GM19240 (cell line): ENCODE results near the genes DICER1 and SYNE3.

- RRBS, result no CpG with 5 or more reads among the region's 7 CpGs
Observed at GRCh38 chr14:94597169-94597772, 14.9 kb upstream of the SERPINA3 start.

DNA sequence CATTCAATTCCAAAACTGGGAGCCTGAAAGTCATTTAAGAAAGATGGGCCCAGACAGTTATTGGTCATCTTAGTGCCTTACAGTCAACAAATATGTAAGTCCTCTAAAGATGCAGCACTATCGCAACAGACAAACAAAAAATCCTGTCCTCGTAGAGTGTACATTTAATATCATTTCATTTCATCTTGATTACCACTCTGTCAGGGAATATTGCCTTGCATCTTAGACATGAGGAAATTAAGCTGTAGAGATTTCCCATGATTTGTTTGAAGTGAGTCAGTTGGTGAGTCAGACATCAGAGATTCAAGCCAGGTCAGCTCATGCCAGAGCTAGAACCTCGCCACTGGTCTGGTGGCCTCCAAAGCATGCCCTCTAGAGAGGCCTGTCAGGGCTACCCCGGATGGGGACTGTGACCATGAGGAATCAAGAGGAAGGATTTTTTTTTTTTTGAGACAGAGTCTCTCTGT is 1.6 kb upstream of the SERPINA3 start:
- RRBS, result no CpG with 5 or more reads among the region's 4 CpGs

GRCh38 chr14:94615671-94616686 is 3.8 kb downstream of the SERPINA3 start:
- RRBS, result no CpG with 5 or more reads among the region's 8 CpGs

GRCh38 chr14:95096002-95096939 is 61.1 kb downstream of the DICER1 start:
- RRBS, result no CpG with 5 or more reads among the region's 13 CpGs

- RRBS, result no CpG with 5 or more reads among the region's 11 CpGs
Observed at GRCh38 chr14:95103068-95103628, 54.2 kb downstream of the DICER1 start.

GRCh38 chr14:95147531-95148123 is 9.7 kb downstream of the DICER1 start:
- RRBS, result no CpG with 5 or more reads among the region's 10 CpGs

- RRBS, result 2% methylated on average over 51 of the region's 127 CpGs
Observed at GRCh38 chr14:95156598-95157613, at the start of gene DICER1. Gene DICER1 (minus strand): TSS chr14:95157529.

DNA sequence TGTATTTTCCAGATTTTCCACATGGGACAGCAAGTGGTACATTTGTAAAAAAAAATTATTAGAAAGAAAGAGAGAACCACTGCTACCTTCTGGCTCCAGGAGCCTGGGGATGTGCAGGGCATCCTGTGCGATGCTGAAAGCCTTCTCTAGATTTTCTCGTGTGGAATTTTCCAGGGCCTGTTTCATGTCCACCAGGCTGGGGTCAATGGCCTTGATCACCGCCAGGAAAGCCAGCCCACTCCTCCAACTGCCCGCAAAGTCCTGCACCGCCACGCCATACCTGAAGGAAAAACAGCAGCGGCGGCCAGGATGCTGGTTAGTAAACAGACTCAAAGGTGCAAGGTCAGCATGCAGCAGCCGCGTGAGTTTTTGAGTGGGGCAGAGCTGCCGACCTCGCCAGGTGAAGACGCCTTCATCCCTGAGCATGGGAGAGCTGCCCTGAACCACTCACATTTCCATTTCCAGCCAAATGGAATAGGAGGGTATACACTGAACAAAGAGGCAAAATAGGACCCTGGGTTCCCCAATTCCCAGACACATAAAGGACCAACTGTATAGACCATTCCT is 53.4 kb upstream of the DICER1 start:
- RRBS, result no CpG with 5 or more reads among the region's 13 CpGs

DNA sequence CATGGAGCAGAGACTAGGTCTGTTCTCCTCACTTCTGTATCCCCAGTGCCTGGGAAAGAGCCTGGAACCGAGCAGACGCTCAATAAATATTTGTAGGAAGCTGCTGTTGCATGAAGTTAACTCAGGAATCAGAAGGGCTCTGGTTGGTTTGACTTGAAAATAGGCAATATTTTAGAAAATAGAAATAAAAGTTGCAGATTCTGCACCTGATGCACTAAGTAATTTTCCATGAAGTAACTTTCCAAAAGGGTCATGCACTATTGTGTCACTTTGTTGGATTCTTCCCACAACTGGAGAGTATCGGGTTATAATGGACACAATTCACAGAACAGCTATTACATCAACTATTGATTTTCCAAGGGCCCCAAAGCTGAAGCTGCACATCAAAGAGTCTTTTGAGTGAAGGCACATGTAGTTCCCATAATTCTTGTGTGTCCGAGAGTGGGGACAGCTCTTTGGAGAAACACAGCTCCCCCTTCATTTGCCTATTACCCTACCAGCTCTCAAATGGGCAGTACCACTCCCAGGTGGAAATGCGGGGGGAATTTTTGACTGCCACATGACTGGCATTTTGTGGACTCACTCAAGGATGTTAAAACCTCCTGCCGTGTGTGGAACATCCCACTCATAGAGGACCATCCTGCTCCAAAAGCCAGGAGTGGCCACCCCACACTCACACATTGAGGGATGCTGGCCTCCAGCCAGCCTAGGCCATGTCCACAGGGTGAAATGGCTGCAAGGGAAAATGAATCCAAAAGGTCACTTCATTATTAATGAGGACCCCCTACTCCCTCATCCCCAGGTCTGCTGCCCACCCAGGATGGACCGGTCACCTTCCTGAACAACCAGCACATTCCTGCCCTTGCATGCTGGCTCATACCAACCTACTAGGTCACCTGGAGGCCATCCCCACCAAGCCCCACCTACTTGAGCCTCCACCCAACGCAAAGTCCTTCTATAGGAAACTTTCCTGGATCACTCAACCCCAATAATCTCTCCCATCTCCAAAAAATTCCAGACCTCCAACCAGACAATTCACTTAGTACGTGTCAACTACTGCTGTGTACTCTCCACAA is 18.6 kb downstream of the CLMN start:
- RRBS, result no CpG with 5 or more reads among the region's 9 CpGs

DNA sequence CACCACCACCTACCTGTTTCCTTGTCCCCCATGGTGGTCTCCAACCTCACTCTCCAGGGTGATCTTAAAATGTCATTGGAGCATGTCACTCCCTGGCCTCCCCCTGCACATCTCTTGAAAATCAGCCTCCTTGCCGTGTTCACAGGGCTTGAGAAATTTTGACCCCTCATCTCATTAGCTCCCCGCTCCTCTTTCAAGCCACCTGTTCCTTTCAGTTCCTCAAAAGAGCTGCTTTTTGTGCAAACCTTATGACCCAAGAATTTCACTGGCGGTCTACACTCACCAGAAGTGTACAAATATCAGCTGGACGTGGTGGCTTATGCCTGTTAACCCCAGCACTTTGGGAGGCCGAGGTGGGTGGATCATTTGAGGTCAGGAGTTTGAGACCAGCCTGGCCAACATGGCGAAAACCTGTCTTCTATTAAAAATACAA is 8.1 kb upstream of the CLMN start:
- RRBS, result no CpG with 5 or more reads among the region's 6 CpGs

GRCh38 chr14:95462872-95463947 is 53.2 kb downstream of the SYNE3 start:
- RRBS, result no CpG with 5 or more reads among the region's 15 CpGs

DNA sequence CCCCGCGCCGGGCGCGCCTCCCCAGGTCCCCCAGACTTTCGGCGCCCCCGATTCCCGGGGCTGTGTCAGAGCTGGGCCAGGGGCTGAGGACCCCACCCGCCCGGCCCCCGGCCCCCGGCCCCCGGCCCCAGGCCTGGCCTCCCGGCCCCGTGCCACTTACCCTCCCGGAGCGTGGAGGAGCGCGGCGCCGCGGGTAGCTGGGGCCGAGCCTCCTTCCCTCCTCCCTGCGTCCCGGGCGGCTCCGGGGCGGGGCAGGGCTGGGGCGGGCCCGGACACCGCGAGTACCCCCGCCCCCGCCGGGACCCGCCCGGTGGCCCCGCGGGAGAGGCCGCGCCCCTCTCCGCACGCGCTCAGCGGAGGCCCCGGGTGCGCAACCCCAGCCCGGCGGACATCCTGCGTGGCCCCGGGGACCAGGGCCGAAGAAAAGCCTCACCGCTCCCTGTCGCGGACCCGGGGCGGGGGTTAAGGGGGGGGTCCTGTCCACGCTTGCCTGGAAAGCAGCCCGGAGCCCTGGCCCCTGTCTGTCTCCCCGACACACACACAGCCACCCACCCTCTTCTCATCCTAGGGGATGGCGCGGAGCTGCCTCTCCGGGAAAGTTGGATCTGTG is at the start of gene SYNE3:
SYNE3 (minus strand) TSS at position 215 of the 610 bp plus-strand sequence.
- RRBS, result 6% methylated on average over 42 of the region's 64 CpGs

DNA sequence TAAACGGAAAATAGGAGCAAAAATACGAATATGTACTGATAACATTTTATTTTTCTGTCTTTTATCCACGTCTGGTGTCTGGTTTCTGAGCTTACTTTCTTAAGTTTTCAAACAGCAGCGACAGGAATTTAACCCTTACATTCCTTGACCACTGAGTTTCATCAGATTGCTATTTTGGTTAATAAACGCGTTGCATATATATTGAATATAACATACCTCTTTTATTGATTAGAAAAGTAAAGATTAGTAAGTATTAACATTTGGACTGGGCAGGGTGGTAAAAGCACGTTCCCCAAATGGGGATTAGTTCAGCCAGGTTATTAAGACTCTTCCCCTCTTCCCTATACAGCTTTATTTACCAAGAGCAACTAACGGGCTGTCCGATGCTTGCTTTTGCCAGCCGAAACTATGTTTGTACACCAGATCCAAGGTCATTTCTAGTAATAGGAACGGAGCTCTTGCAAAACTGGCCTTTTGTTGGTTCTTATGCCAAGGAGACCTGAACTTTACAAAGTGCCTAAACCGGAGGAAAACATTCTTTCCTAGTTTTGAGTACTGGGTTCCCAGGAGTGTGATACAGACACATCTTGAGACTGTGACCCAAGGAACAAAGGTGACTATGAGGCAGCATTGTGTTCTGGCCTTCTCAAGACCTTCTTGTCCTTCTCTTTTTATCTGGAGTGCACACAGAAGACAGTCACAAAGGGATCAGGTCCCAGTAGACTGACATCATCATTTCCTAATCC is 2.5 kb downstream of the GLRX5 start:
- RRBS, result no CpG with 5 or more reads among the region's 12 CpGs

DNA sequence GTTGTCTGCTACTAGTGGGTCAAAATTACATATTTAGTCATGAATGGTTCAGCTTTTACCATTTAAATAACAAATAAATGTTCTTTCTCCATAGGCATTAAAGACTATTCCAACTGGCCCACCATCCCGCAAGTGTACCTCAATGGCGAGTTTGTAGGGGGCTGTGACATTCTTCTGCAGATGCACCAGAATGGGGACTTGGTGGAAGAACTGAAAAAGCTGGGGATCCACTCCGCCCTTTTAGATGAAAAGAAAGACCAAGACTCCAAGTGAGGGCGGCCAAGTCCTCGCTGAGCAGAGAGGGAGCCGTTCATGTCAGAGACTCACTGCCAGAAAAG is 9.0 kb downstream of the GLRX5 start:
- RRBS, result no CpG with 5 or more reads among the region's 6 CpGs

DNA sequence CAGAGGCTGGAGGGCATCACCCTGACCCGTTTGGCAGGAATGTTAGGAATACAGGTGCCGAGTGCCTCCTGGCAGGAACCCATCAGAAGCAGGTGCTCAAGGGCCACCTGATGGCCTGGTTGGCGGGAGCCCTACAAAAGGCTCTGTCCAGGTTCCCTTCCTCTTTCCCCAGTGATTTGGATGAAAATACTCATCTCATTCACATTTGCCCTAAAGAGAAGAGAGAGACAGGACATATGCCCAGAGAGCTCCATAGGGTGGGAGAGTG is 44.6 kb downstream of the C14orf132 start:
- RRBS, result no CpG with 5 or more reads among the region's 3 CpGs

- RRBS, result 82% methylated on average over 1 of the region's 4 CpGs
Observed at GRCh38 chr14:96089591-96089886, 50.4 kb downstream of the C14orf132 start.

- RRBS, result no CpG with 5 or more reads among the region's 14 CpGs
Observed at GRCh38 chr14:96090120-96090928, 51.2 kb downstream of the C14orf132 start.

- RRBS, result no CpG with 5 or more reads among the region's 8 CpGs
Observed at GRCh38 chr14:96225474-96226185, 21.0 kb downstream of the BDKRB2 start.

GRCh38 chr14:96285514-96286050 is 29.6 kb downstream of the BDKRB1 start:
- RRBS, result 99% methylated on average over 2 of the region's 17 CpGs

GRCh38 chr14:97705818-97706298 is 908.7 kb downstream of the VRK1 start:
- RRBS, result no CpG with 5 or more reads among the region's 2 CpGs